SK-N-DZ (cell line): ENCODE measurements around the genes C1GALT1C1L and SIX2.

DNA sequence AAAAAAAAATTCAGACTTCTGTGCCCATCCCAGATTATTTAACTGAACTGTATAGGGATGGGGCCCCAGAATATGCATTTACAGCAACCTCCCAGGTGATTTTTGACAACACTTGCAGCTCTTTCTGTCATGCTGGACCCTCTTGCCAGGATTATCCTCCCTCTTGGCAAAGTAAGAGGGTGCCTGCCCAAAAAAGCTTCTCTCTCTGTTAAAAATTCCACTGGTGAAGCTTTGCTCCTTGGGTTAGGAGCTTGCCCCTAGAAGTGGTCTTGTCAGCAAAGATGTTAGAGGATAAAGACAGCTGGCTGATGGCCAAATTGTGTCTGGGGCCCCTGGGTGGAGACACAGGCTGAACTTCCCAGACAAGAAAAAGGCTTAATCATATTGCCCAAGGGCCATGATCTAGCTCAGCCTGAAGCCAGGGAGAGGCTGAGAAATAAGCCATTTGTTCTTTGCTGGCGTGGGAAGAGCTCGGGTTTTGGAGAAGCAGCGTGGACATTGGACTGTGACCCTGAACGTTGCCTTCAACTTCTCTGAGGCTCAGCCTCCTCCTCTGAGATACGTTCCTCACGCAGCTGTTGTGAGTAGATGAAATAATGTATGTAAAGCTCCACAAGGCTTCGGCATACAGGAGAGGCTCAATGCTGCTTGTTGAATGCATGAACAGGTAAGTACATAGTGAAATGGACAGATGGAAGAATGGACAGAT lies 153.1 kb downstream of the ZFP36L2 start:
RAMPAGE:
- cytosol, long total RNA: no peak
- nucleus, long total RNA: no peak

DNA sequence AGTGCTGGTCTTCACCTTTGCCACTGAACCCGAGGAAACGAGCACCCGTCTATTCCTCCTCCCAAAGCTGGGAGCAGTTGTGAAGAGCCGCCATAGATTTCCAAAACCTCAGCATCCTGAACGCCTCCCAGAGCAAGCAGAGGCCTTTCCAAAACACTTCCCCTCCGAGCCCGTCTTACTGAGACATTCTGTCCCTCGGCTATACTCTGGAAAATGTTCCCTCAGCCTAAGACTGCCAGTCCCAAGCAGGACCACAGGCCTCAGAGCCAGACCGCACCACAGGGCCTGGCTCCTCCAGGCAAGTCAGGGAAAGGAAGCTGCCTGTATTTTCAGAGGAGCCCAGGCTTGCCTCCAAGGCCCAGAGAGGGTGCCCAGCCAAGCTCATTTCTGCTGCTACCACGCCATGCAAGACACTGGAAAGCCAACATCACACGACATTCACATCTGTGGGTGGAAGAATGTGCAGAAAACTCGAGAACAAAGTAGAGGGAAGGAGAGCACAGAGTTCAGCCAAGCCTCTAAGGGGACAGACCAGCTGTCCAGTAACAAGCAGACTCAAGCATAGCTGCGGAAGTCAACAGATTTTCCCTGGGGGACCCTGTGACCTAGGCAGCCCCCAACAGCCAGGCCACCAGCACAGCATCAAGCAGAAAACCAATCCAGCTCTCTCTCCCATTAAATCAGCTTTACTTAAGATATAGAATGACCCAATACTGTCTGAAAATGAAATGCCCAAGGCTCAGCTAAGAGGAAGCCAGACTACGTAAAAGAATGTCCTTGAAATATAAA lies 124.0 kb downstream of the ZFP36L2 start:
RAMPAGE:
- cytosol, long total RNA: no peak
- nucleus, long total RNA: no peak

DNA sequence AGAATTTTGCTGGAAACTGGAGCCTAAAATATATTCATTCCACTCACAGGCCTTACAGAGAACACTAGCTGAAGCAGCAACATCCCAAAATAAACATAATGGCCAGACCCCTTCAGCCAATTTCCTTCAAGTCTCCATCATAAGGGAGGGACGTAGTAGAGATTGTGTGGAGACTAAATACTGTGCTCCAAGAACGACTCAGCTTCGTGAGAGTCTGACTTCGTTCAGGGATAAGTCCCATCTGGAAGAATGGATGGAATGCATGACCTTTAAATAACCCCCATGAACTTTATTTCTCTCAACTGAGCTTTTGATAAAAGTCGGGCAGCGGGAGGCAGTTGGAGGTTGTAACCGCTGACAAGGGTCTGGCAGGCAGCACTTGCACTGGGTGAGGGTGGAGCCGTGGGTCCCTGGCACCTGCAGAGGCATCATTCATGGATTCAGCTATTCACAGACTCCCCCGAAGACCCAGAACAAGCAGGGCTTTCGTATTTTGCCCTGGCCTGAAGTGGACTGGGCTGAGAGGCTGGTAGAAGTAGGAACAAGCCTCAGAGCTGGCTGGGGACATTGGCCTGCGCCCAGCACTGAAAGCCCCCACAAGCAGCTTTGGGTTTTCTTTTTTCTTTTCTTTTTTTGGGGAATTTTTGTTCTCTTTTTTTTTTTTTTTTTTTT lies 115.9 kb downstream of the ZFP36L2 start:
RAMPAGE:
- cytosol, long total RNA: no peak
- nucleus, long total RNA: no peak

DNA sequence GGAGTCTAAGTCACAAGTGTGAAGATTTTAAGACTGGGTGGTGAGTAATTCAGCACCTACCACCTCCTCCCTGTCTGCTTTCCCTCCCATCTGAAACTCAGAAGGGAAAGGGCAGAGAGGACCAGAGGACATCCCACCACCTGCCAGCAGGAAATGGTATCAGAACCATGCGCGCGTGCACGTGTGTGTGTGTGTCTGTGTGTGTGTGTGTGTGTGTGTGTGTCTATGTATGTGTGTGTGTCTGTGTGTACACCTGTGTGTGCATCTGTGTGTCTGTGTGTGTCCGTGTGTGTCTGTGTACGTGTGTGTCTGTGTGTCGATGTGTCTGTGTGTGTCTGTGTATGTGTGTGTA lies 76.9 kb downstream of the ZFP36L2 start:
RAMPAGE:
- cytosol, long total RNA: no peak
- nucleus, long total RNA: no peak

RAMPAGE:
- cytosol, long total RNA: no peak
- nucleus, long total RNA: no peak
Measured at GRCh38 chr2:43193623-43194010, 32.8 kb downstream of the ZFP36L2 start.

DNA sequence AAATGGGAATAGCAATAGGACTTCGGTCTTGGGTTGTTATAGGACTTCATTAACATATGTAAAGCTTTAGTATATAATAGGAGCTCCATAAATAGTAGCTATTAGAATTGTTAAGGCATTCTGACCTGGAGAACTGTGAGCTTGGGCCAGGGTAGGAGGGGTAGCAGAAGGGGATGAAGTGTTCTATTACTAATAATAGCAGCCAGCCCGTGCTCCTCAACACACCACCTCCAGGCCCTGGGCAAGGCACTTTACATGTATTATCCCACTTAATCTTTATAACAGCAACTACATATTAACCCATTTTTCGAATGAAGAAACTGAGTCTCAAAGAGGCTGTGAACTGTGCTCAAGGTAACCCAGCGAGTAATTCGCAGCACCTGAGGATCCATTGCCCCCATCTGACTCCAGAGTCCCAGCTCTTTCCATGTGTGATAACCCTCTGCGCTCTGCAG lies 10.5 kb downstream of the ZFP36L2 start:
RAMPAGE:
- cytosol, long total RNA: no peak
- nucleus, long total RNA: no peak

DNA sequence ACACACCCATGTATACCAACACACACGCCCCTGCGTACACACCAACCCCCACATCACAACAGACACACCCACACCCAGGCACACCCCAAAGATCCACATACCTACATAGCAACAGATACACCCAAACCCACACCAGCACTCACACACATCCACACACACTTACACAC lies 7.3 kb downstream of the ZFP36L2 start:
RAMPAGE:
- cytosol, long total RNA: no peak
- nucleus, long total RNA: no peak

GRCh38 chr2:43293712-43294334 lies 67.4 kb upstream of the ZFP36L2 start:
RAMPAGE:
- cytosol, long total RNA: no peak
- nucleus, long total RNA: no peak

GRCh38 chr2:43345352-43346020 lies 119.1 kb upstream of the ZFP36L2 start:
RAMPAGE:
- cytosol, long total RNA: no peak
- nucleus, long total RNA: no peak

RAMPAGE:
- cytosol, long total RNA: no peak
- nucleus, long total RNA: no peak
Measured at GRCh38 chr2:43408095-43408559, 181.7 kb upstream of the ZFP36L2 start.

DNA sequence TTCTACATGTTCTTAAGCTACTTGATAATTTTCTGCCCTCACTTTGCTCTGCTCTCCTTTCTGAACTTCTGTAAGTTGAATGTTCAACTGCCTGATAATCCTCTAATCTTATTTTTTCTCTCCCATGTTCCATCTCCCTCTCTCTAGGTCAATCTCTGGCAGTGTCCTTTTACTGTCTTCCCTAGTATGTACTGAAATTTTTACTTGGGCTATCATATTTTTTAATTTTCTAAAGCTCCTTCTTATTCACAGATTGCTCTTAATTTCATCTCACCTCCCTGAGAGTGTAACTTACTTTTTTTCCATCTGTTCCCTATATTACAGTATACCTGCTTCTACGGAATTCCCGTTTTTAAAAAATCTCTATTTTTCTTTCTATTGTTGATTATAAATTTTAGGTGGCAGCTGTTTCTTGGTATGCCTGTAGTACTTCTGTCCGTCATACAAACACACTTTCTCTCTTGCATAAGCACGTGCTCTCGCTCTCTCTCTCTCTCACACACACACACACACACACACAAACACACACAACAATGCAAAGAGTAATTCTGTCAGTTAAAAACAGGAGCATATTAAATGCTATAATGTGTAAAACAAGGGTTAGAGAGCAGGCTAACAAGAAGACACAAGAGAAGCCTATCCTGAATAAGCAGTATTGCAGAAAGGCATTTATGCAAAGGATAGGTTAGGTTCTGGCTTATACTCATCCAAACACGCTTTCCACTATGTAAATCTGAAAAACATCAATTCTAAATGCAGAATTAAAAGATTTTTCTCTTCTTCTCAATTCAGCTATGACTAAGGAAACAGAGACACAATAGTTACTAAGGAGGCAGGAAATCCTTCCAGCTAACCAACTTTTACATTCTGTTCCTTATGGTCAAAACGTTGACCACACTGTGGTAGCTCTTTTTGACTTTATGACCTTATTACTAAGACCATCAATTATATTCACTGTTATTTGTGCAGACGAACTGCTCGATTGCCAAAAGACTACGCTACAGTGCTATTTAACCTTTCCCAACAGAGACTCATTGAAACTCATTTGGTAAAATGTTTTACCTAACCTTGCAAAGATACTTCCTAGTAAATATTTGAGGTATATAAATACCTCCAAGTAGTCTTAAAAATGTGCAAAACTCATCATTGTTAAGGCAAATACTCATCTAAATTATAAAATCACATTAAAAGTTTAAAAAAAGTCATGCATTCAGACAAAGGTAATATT lies 140.4 kb downstream of the THADA start:
RAMPAGE:
- cytosol, long total RNA: no peak
- nucleus, long total RNA: no peak

DNA sequence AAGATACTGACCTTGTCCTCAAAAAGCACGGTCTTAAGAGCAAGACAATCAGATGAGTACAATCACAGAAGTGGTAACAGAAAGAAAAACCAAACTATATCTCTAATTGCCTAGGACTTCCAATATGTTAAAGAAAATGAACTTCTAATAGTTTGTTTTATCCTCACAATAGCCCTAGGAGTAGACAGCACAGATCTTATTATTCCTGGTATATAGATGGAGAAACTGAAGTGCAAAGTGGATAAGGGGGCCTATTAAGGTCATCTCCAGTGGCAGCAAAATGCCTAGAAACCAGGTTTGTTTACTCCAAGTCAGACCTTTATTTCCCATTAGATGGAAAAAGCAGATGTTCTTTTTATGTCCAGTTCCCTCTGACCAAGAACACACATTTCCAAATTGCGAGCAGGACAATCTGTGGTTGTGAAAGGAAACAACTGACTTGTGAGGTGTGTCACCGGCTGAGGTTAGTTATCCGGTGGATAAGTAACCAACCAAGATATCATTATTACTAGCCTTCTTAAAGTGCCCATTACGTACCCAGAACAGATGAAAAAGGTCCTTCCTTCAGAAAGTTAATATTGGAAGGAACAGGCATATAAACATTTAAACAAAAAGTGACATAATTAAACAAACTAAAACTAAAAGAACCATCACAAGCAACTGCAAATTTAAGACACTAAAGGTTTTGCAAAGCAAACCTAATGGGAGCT lies 113.0 kb downstream of the THADA start:
RAMPAGE:
- cytosol, long total RNA: no peak
- nucleus, long total RNA: no peak

DNA sequence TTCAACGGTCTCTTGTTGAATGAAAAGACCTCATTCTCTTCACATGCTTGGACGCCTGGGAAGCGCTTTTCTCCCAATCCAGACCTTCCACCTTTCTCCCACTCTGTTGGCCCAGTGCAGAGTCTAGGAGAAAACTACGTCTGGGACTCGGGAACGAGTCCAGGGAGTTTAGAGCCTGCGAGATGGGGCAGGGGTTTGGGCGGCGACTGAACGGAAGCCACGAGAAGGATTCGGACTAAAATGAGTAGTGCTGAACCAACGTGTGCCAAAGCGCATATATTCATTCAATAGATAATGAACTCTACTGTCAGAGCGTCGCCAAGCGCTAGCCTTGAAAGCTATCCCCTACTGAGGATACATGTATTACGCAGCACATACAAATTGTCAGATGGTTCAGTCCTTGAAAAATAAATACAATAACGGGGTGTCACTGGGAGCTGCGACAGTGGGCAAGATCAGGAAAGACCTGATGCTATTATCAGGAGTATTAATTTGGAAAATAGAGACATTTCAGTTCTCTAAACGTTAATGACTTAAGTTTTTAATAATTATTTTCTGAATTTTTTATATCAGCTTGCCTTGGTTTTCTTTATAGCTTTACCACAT lies 521 bp upstream of the THADA start:
RAMPAGE:
- cytosol, long total RNA: no peak
- nucleus, long total RNA: no peak

GRCh38 chr2:43676195-43676868 lies at the start of gene C1GALT1C1L:
TSS of gene C1GALT1C1L (minus strand) at chr2:43676429.
RAMPAGE:
- cytosol, long total RNA: start-site peak on the minus strand at chr2:43676349-43676419, 184 and 223 reads in 2 replicates
- nucleus, long total RNA: start-site peak on the minus strand at chr2:43676329-43676385, 23 and 28 reads in 2 replicates

DNA sequence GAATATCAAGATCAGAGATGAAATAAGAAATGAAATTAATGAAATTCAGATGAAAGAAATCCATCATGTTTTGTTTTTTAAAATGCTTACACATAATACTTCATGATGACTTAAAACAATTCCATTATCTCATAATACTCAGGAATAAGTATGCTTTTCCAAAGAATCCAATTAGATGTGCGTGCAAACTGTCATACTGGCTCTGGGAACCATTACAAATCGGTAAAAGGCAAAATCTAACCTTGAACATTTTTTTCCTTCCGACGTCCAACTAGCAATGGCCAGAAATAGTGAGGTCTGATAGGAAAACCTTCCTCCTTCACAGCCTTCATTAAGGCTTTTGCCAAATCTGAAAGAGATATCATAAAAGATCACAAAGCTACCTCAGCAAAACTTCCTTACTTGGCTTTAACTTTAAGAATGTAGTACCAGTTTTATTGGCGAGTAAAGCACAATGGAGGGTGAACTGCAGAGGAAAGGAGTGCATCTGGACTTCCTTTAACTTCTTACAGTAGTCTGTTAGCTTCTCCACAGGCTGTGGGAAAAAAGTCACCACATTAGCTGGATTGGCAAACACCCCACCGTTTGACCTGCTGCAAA lies 22.3 kb downstream of the LRPPRC start:
RAMPAGE:
- cytosol, long total RNA: no peak
- nucleus, long total RNA: no peak

GRCh38 chr2:44180437-44181051 lies 11.9 kb downstream of the PPM1B start:
RAMPAGE:
- cytosol, long total RNA: no peak
- nucleus, long total RNA: no peak

DNA sequence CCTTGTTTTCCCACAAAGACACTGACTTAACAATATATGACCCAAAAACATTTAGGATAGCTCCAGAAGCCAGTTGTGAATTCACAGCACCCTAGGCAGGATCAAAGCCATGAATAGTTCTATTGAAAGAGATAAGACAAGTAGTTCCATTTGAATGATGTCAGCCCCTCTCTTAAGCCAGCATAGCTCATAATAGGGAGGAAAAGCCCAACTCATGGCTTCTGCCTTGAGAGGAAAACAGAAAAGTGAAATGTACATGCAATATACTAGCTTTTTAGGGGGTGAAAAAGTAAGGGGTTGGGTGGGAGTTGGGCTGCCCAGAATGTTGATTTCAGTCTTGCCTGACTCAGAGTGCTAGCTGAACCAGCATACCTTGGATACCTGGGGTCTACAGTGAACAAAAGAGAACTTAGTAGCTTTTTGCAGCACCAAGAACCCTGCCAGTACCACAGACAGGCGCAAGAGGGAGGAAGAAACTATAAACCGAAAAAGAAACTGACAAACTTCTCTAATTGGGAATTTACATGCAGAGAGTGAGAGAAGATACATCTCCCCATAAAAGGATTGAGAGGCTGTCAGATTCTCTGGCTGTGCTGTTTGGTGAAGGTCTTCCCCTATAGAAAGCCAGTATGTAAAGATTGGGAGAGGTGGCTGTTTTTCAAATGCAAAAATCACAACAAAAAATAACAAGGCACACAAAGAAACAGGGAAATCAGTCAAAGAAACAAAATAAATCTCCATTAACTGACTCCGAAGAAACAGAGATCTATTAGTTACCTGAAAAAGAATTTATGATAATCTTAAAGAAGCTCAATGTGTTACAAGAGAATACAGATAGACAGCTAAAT lies 101.7 kb downstream of the CAMKMT start:
RAMPAGE:
- cytosol, long total RNA: no peak
- nucleus, long total RNA: no peak

GRCh38 chr2:45009311-45010563 lies at the start of gene SIX2:
TSS of gene SIX2 (minus strand) at chr2:45009452.
RAMPAGE:
- cytosol, long total RNA: no peak
- nucleus, long total RNA: no peak

DNA sequence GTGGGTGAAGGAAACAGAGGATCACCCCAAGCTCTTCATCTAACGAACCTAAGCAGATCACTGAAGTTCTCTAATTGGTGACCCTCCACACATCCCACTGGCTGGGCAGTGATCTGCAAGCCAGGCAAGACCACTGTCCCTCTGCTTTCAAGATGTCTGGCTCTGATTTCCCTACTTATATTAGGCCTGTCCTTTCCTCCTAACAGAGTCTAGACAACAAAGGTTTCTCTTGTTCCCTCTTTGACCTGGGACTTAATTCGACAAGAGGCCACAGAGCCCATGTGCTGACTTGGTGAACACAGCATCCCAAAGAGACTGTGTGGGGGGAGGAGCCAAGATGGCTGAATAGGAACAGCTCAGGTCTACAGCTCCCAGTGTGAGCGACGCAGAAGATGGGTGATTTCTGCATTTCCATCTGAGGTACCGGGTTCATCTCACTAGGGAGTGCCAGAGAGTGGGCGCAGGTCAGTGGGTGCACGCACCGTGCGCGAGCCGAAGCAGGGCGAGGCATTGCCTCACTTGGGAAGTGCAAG lies 66.2 kb upstream of the SIX2 start:
RAMPAGE:
- cytosol, long total RNA: no peak
- nucleus, long total RNA: no peak

DNA sequence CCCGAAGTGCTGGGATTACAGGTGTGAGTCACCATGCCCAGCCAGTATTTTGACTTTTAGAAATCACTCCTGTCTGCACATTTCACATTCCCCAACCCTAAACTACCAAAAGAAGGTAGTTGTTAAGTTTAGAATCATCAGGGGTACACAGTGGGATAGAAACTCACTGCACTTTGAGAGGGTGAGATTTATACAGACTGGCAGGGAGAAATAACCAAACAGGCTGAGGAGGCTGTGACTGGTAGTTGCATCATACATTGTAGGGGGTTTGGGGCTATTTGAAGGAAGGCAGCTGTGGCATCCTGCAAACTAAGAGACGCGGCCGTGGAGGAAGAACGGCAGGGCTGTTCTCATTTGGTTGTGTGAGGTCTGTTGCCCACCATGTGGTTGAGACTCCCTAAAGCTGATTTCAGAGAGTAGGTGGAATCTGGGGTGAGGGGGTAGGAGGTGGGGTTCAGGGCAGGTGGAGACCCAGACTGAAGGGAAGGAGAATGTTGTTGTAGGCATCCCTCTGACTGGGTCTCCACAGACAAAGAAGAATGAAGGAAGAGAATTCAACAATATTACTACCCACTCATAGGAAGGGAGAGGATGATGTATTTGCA lies 170.8 kb upstream of the SIX2 start:
RAMPAGE:
- cytosol, long total RNA: no peak
- nucleus, long total RNA: no peak